Sciatic nerve (tissue), 1 donor: ENCODE measurements around a stretch of chr12.

- PRO-cap, result no peak
Measured at GRCh38 chr12:113959024-113959538, 7.0 kb downstream of the RBM19 start.

- PRO-cap, result bidirectional peak, plus-strand start at chr12:114395957, minus-strand start at chr12:114395873
Measured at GRCh38 chr12:114395659-114396379, 10.1 kb downstream of the TBX5 start.

DNA sequence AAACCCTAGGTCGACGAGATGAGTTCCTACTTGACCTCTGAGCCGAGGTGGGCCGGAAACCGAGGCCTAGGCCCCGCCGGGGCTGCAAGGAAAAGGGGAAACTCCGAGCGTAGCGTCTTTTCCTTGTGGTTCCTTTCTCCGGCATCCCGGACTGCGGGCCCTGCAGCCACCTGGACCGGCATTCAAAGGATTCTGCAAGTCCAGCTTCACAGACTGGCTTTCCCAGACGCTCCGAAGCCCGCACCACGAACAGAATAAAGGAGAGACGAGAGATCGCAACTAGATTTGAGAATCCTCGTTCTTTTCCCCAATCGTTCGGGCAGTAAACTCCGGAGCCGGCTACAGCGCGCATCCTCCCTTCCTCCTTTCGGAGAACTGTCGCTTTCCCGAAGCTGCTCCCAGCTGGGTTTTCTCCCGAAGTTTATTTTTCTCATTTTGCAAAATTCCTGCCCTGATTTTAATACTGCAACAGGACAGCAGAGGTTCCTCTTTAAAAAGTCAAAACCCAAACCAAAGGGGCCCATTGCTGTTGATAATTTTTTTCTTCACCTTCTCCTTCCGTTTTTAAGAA lies 3.6 kb upstream of the TBX5 start:
- PRO-cap, result unidirectional peak, minus-strand start at position 377 of the sequence

DNA sequence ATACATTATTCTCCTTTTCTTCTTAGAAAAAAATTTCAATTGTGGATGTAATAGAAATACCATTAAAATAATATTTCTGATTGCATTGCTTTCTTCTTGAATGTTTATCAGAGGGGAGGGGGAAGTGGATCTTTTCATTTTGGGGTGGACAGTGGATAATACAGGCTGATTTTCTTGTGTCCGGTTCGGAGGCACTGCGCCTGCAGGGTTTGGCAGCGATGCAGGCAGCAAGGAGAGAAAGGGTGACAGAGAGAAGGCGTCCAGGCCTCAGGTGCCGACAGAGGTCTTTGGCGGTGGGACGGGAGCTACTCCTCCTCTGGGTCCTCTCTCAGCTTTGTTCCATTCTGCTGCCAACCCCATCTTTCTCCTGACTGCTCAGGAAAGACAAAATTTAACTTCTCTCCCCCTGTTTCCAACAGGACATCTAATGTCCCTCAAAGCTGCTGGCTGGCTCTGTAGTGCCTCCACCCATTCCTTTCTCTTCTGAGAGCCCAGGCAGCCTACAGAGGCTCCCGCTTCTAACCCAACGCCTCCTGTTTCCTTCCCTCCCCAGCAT lies 6.9 kb upstream of the TBX5 start:
- PRO-cap, result bidirectional peak, plus-strand start at position 471 of the sequence, minus-strand start at position 484 of the sequence

- PRO-cap, result unidirectional peak, minus-strand start at chr12:114481323
Measured at GRCh38 chr12:114481160-114481870, 75.4 kb upstream of the TBX5 start.

GRCh38 chr12:114635768-114636315 lies 48.1 kb downstream of the TBX3 start:
- PRO-cap, result no peak

DNA sequence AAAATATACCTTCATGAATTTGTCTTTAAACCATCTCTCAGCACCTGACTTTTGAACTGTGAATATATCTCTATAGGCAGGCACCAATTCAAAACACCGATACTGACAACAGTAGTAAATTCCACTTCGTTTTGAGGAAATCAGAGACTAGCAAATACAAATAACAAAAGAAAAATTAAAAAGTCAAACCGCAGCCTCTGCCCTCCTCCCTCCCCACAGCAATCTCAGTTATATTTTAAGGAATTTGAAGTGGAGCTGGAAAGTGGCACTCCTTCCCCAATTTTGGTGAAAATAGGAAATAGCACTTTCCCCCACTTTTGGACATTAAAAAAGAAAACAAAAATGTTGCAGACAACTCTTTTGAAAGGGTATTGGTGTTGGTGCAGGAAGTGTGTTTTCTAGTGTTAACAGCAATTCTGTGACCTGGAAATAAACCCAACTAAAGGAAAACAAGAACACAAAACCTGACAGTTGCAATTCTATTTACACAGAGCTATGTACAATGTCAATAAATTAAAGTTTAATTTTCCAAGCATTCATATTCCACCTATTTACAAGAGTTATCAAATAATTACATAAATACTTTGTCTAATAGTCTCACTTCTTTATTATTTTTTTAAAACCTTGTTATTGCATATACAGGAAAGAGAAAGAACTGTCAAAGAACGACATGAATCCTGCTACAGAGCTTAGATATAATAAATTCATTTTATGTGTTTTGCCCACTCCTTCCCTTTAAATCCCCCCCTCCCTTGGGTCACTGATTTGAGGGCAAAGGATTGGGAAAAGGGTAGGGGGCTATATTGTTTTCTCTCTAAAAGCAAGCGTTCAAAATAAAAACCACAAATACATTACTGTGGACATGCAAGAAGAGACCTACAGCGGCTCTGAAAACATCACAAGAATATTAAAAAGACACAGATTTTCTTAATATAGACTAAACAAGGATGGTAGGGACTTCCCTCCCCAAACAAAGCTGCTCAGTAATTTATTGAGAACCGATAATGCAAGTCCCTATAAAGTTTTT lies 13.3 kb downstream of the TBX3 start:
- PRO-cap, result no peak

- PRO-cap, result no peak
Measured at GRCh38 chr12:114674695-114675253, 9.2 kb downstream of the TBX3 start.

- PRO-cap, result no peak
Measured at GRCh38 chr12:114733844-114734411, 50.0 kb upstream of the TBX3 start.

GRCh38 chr12:114769523-114770096 lies 85.6 kb upstream of the TBX3 start:
- PRO-cap, result no peak

GRCh38 chr12:114773901-114774391 lies 90.0 kb upstream of the TBX3 start:
- PRO-cap, result no peak

DNA sequence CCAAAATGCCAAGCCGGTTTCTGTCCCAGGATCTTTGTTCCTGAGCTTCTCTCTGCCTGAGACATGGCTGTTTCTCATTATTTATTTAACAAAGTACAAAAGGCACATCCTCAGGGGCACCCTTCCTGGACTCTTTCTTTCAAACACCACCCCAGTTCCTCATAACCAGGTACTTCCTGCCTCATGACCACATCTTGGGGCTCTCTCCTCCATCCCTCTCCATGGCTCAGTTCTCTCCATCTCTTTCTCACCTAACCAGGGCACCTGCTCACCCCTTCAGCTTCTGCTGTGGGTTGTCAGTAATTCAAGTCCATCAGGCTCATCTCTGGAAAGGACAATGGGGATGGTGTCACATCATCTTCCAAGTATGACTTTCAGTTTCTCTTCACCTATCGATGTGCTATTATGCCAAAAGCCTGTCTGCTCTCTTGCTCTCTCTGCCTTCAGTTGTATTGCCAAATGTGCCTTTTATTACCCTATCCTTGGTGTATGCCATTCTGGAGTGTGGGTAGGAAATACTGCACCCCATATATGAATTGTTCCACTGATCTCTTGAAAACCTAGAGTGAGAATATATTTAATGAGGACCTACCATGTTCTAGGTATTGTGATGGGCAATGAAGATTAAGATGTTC lies 670.6 kb upstream of the TBX3 start:
- PRO-cap, result no peak

DNA sequence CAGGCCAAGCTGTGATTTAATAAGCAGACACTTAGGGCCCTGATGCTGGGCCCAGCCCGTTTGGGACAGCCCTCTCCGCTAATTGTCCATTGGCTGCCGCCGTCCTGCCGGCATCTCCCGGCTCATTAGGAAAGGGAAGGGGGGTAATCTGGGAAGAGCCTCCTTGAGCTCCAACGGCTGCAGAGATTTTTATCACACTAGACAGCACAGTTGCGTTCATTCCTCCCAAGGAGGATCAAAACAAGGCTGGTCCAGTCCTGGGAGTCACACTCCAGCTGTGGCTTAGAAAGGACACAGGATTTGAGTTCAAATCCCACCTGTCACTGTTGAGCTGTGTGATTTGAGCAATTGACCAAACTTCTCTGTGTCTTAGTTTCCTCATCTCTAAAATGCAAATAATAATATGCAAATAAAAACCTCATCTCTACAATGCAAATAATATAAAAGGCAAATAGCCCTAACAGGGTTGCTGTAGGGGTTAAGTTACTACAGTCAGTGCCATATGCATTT lies 653.3 kb downstream of the MED13L start:
- PRO-cap, result unidirectional peak, plus-strand start at position 128 of the sequence

- PRO-cap, result no peak
Measured at GRCh38 chr12:115917135-115917514, 360.4 kb downstream of the MED13L start.

GRCh38 chr12:115986197-115986679 lies 291.3 kb downstream of the MED13L start:
- PRO-cap, result no peak

DNA sequence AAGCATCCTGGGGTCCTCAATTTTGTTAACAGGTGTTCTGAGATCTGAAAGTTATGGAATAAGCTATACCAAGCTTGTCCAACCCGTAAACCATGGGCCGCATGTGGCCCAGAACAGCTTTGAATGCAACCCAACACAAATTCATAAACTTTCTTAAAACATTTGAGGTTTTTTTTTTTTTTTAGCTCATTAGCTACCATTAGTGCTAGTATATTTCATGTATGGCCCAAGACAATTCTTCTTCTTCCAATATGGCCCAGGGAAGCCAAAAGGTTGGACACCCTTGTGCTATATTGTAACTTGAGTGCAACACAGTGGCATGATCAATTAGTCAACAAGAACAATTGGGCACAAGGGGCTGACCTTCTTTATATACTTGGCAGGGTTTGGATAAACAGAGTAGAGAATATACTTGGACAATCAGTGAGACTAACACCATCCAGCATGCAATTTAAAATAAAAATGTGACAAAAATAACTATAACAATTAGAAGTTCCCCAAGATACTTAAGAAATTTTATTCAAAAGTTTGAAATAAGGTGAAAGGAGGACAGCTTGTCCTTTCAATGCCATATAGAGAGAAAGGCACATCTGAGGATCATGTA lies 197.5 kb downstream of the MED13L start:
- PRO-cap, result no peak

- PRO-cap, result no peak
Measured at GRCh38 chr12:116156537-116157145, 120.9 kb downstream of the MED13L start.

- PRO-cap, result no peak
Measured at GRCh38 chr12:116217894-116218555, 59.5 kb downstream of the MED13L start.

GRCh38 chr12:116228819-116229414 lies 48.6 kb downstream of the MED13L start:
- PRO-cap, result no peak

- PRO-cap, result no peak
Measured at GRCh38 chr12:116278507-116278795, 958 bp upstream of the MED13L start.